ENCODE measurements around the genes STRC, CATSPER2 and EIF3J.

DNA sequence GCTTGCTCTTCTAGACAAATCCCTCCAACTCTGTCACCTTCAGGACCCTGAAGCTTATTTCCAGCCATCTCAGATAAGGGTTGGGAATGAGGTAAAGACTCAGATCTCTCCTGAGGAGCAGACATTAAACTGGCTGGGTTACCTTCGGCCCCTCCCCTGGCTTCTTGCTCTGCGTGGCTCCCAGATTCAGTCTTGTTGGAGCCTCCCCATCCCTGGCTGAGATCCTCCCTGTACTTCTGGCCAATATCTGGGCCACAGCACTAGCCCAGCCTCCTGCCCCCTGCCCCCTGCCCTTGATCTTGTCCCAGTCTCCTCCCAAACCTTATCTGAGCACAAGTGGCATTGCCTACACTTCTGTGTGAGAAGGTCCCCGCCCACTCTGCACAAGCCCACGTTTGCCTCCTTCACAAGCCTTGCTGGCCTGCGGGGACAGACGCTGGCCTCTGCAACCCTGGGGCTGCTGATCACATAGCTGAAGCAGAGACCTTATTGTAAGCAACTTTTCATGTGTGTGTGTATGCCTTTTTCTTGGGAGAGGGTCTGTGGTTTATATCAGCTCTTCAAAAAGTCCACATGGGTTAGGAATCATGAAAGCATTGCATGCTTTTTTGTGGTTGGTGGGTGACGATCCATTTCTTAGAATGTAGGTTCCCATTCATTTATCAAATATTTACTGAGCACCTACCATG is 16.8 kb downstream of the PLA2G4F start:
- PRO-cap = no peak

- PRO-cap = bidirectional peak, plus-strand start at chr15:42152513, minus-strand start at chr15:42152335
These were observed 4.2 kb downstream of the PLA2G4F start for GRCh38 chr15:42152174-42152742.

- PRO-cap = no peak
These were observed 3.3 kb upstream of the VPS39 start for GRCh38 chr15:42211045-42212065.

DNA sequence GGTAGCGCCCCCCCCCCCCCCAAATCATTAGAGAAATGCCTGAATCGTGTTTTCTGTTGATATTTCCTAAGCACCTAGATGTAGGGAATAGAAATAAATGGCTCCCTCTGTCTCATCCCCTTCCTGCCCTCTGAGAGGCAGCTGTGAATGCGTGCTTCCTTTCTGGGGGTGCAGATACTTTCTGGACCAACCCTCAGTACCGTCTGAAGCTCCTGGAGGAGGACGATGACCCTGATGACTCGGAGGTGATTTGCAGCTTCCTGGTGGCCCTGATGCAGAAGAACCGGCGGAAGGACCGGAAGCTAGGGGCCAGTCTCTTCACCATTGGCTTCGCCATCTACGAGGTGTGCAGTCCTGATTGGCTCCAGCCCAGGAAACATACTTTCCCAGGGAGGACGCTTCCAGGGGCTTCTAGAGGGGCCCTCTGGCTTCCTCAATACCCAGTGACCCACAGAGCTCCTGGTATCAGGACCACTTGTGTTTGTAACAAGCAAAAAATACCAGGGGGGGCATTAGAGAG is 42.2 kb downstream of the CAPN3 start:
- PRO-cap = no peak

DNA sequence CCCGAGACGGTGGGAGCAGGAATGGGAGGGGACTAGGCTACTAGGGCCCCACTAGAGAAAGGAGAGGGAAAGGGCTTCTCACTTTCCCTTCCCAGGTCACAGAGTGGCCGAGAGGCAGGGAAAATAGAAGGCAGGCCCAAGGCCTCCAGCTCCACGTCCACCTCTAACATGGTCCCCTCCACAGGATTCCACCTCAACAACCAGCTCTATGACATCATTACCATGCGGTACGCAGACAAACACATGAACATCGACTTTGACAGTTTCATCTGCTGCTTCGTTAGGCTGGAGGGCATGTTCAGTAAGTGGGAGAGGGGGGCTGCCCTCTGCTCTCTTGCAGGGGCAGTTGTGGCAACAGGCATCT is 51.4 kb downstream of the CAPN3 start:
- PRO-cap = no peak

- PRO-cap = no peak
These were observed 52.5 kb downstream of the CAPN3 start for GRCh38 chr15:42411603-42412444.

DNA sequence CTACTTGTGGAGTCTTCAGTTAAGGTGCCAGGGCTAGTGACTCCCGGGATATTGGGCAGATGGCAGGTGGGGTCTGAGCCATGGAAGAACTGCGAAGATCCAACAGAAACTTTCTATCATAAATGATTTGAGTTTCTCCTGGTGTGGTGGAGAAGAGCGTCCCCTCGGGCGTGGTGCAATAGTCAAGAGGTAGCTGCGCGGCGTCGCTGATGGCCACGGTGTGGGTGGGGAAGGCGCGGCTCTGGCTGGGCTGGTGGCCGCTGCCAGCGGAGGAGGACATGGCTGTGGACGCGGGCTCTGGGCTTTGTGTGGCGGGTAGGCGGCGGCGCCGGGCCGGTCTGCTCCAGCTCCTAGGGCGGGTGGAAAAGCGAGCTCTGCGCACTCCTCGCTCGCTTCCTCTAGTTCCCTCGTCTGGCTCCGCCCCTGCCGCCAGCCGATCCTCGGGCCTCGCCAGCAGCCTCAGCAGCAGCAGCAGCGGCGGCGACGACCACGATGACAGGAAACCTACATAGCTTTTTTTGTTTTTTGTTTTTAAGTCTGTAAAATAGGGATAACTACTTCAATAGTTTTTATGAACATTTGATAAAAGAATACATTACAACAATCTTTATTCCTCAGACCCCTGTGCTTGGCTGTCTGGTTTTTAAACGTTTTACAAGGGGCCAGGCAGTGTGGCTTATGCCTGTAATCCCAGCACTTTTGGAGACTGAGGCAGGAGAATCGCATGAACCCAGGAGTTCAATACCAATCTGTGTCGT is 6.0 kb downstream of the STARD9 start:
- PRO-cap = bidirectional peak, plus-strand start at position 436 of the sequence, minus-strand start at position 340 of the sequence

DNA sequence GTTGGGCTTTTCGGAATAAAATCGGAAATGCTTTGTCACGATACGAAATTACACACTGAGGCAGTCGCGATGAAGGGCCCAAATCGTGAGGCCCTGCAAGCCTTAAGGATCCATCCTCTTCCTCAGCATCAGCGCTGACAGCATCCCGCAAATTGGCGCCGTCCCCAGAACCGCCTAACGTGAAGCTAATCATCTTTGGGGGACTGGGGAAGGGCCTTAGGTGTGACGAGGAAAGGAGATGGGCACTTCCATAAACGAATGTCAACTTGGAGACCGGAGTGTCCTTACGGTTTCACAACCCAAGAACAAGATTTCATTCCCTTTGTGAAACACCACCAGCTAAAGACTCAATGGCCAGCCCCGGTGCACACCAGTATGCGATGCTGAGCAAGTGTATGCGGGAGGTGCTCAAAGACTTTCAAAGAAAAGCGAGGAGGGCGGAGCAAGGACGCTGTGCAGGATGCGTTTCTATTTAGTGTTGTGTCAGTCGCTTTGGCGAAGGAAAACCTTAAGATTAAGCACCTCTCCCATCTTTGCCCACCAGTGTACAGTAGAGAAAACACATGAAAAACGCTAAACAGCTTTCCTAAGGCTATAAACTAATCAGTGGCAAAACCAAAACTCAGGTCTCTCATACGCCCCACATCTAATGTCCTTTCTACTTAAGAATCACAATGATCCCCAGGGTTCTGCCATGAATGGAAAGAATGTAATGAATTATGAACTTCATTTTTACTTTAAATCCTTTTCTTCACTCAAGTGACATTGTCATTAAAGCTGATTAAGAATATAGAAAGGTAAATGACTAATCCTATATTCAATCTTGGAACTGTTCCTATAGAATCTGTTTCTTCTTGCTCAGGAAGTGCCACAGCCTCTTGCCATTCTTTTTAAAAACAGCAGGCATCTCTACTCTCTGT is 906 bp upstream of the TTBK2 start:
- PRO-cap = no peak

- PRO-cap = no peak
These were observed 88.6 kb upstream of the TTBK2 start for GRCh38 chr15:43009317-43009524.

- PRO-cap = no peak
These were observed 7.0 kb downstream of the ZSCAN29 start for GRCh38 chr15:43363666-43364402.

- PRO-cap = no peak
These were observed 4.5 kb downstream of the ZSCAN29 start for GRCh38 chr15:43366145-43366934.

DNA sequence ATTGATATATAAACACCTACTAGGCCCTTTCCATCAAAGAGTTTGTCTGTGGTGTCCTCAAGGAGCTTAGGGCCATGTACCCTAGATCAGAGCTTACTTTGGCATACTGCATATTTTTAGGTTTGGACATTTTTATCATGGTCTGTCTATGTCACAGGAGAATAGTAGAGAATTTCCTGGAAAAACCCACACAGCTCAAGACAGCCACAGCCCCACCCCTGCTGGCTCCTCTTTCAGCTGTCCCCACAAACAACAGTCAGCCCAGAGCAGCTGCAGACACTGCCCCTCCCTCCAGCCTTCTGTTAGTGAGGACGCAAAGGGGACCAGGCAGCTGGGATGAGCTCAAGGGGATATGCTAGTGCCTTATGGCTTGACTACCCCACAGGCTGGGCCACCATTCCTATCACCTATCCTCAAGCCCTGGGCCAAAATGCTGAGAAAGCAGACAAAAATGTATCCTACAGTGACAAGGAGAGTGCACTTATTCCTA is 3.2 kb upstream of the MAP1A start:
- PRO-cap = no peak

- PRO-cap = no peak
These were observed 2.5 kb downstream of the CKMT1B start for GRCh38 chr15:43596175-43596905.

GRCh38 chr15:43618743-43618961 is at the start of gene STRC:
Gene STRC, minus strand, starts transcription at chr15:43618800.
- PRO-cap = no peak

DNA sequence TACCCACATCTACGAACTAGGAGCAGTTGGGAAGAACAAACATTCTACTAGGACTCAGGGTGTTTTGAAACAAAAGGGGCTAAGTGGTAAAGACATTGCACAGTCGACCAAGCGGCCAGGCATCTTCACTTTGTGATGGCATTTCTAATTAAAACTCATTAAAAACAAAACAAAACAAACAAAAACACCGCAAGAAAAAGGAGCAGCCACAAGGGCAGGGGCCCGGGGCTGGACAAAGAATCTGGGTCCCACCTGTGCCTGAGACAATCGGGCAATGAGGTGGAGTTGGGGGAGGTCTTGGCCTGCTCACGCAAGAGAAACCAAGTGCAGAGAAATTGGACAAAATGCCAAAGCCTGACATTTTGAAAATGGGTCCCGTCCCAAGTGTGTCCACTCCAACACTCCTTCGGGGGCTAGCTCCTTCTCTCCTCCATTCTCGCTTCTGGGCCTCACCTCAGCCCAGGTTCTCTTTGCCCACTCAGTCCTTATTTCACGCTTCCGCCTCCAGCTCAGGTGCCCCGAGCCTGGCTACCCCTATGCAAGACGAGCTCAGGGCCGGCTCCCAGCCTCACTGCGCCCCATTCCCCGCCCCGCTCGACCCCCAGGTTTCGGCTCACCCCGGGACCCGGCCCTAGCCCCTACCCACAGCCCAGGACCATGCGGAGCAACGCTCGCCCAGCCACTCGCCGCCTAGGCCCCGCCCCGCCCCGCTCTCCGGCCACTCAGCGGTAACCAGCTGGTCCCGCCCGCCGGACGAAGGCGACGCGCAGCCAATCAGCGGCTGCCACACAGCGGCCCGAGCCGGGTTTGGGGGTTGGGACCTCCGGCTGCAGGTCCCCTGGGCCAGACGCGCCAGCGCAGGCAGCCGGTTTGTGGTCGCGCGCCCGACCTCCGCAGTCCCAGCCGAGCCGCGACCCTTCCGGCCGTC is at the start of gene CATSPER2:
CATSPER2 (minus strand) TSS at position 669 of the 928 bp plus-strand sequence.
- PRO-cap = no peak

- PRO-cap = unidirectional peak, plus-strand start at chr15:43792803
These were observed 374 bp downstream of the SERF2 start for GRCh38 chr15:43792420-43792968.

DNA sequence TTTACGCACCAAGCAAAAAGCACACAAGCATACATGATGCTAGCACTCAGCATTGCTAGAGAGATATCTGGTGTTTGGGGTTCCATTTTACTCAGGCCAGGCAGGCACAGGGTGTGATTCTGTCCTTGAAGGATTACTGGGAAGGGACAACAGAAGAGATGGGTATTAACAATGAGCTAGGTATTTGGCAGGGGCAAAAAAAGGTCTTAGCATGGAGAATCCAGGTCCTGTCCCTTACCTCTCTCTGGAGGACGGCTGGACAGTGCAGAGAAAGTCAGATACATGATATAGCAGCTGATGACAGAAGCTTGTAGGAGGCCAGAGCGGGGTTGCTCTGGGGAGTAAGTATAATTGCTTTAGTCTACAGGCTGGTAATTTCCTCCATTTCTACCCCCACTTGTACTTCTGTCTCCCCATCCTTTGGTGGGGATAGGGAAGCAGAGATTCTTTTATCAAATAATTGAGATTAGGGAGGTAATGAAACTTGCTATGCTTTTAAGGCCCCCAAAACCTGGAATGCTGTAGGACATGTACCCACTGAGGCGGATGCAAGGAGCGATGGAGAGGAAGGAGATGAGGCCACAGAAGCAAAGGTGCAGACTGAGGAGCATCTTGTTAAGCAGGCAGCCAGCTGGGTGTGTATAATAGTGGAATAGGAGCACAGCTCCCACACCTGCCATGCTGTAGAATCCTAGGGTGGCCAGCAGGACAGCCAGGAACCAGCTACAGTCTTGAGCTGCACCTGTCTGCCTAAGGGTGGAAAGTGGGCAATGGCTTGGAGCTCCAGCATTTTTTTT is 3.2 kb downstream of the SERINC4 start:
- PRO-cap = no peak

GRCh38 chr15:43808838-43810151 is 8.9 kb downstream of the HYPK start:
- PRO-cap = no peak

GRCh38 chr15:43879219-43880229 is 52.7 kb downstream of the WDR76 start:
- PRO-cap = bidirectional peak, plus-strand start at chr15:43880020, minus-strand start at chr15:43879866

- PRO-cap = bidirectional peak, plus-strand start at chr15:44537119, minus-strand start at chr15:44537020; bidirectional peak, plus-strand start at chr15:44537377, minus-strand start at chr15:44537319
These were observed at the start of gene EIF3J for GRCh38 chr15:44536960-44537519. Gene EIF3J, plus strand, starts transcription at chr15:44537147.

Measured in left ventricle myocardium (tissue), 1 donor.